ENCODE measurements around the genes GTF2F2, ERICH6B and RUBCNL.

GRCh38 chr13:45120098-45121130 is at the start of gene GTF2F2:
Gene GTF2F2 (plus strand): TSS chr13:45120510.
- PRO-cap, result bidirectional peak, plus-strand start at chr13:45120505, minus-strand start at chr13:45120379; bidirectional peak, plus-strand start at chr13:45120924, minus-strand start at chr13:45120710
- RRBS, 2 experiments, result 2% methylated on average over 16 of the region's 54 CpGs

GRCh38 chr13:45143548-45143915 is 23.2 kb downstream of the GTF2F2 start:
- PRO-cap, result no peak
- RRBS, 2 experiments, result no CpG with 5 or more reads among the region's 5 CpGs

DNA sequence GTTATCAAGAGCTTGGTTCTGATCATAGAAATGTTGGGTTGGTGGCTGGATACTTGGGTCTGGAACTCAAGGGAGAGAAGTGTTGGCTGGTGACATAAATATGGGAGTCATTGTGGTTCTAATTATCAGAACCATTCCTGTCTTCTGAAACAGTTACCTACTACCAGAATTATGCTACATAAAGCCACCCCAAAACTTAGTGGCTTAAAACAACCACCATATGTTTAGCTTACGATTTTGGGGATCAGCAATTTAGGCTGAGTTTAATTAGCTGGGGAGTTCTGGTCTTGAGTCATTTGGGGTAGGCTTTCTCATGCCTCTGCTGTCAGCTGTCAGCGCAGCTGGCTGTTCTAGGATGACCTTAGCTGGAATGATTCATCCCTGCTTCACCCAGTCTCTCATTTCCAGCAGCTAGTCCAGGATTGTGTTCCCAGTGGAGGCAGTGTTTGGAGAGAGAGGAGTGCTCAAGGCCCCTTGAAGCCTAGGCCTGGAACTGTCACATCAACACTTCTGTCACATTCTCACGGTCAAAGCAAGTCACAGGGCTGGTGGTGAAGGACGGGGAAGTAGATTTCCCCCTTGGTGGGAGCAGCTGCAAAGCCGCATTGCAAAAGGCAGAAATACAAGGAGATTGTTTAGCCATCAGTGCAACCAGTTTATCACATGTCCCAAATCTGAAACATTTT is 15.3 kb downstream of the TPT1 start:
- PRO-cap, result no peak
- RRBS, 2 experiments, result no CpG with 5 or more reads among the region's 5 CpGs

GRCh38 chr13:45615139-45616140 is at the start of gene ERICH6B:
Gene ERICH6B (minus strand): TSS chr13:45615739.
- PRO-cap, result no peak
- RRBS, 2 experiments, result no CpG with 5 or more reads among the region's 34 CpGs

GRCh38 chr13:45669455-45669970 is 32.6 kb upstream of the CBY2 start:
- PRO-cap, result bidirectional peak, plus-strand start at chr13:45669832, minus-strand start at chr13:45669616; unidirectional peak, plus-strand start at chr13:45669832
- RRBS, 2 experiments, result no CpG with 5 or more reads among the region's 15 CpGs

GRCh38 chr13:46100211-46100989 is 4.4 kb downstream of the CPB2 start:
- PRO-cap, result no peak
- RRBS, 2 experiments, result no CpG with 5 or more reads among the region's 4 CpGs

DNA sequence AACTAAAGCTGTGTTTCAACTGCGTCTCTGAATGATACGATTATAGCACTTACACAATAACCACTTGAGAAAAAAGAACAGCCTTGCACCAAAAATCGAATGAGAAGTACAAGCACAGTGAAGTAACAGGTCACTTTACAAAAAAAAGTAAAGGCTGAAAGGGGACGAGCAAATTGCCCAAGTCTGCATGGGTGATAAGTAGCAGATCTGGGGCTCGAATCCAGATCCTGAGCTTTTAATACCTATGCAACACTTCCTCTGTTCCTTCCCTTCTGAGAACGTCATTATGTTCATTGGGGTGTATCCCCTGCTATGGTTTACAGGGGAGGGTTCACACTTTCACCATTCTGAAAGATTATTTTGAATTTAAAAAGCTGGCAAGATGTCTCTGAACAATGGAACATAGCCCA is 3.3 kb downstream of the CPB2 start:
- PRO-cap, result no peak
- RRBS, 2 experiments, result no CpG with 5 or more reads among the region's 6 CpGs

- PRO-cap, result no peak
- RRBS, 2 experiments, result no CpG with 5 or more reads among the region's 6 CpGs
Measured at GRCh38 chr13:46158483-46159179, 23.3 kb downstream of the LCP1 start.

- PRO-cap, result no peak
Measured at GRCh38 chr13:46341363-46341779, 45.7 kb downstream of the RUBCNL start.

GRCh38 chr13:46359801-46360232 is 27.2 kb downstream of the RUBCNL start:
- PRO-cap, result no peak
- RRBS, 2 experiments, result no CpG with 5 or more reads among the region's 2 CpGs

DNA sequence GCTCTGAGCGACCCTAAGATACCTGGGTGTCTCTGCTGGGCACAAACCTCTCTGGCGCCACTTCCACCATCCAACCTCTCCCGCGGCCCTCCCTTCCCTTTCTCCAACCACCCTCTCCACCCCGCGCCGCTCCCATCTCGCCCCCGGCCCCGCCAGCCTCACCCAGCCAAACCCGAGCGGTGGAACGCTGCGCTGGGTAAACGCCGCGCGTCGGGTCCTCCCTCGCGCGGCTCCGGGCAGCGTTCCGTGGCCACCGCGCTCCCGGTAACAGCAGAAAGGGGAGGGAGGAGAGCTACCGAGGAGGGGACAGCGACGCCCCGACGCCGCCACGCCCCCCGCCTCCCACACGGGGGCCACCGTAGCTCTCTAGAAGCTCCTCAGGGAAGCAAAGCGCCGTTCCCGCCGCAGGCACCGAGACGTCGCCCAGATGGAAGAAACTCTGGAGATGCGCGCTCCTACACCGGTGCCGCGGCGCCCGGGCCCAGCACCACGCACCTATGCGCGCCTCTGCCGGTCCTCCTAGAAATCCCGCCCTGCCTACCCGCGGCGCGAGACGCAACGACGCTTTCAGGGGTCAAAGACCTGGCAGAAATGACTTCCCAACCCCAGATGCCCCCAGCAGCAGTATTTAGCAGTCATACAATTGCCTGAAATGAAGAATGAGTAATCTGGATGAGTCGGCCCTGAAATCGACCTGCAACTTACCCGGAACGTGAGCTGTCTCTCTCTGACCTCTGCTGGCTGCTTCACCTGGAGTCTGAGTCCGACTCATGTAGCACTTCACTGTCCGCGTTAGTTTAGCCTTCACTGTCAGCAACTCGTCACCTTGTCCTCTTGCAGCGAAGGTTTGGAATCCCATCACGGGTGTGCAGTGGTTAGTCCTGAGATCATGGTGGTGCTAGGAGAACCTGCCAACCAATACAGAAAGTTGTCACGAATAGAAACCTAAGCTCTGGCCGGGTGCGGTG is at the start of gene RUBCNL:
Gene RUBCNL (minus strand): TSS at position 281 of the 968 bp plus-strand sequence.
- PRO-cap, result bidirectional peak, plus-strand start at position 273 of the sequence, minus-strand start at position 281 of the sequence; bidirectional peak, plus-strand start at position 425 of the sequence, minus-strand start at position 429 of the sequence
- RRBS, 2 experiments, result 1% methylated on average over 13 of the region's 77 CpGs

DNA sequence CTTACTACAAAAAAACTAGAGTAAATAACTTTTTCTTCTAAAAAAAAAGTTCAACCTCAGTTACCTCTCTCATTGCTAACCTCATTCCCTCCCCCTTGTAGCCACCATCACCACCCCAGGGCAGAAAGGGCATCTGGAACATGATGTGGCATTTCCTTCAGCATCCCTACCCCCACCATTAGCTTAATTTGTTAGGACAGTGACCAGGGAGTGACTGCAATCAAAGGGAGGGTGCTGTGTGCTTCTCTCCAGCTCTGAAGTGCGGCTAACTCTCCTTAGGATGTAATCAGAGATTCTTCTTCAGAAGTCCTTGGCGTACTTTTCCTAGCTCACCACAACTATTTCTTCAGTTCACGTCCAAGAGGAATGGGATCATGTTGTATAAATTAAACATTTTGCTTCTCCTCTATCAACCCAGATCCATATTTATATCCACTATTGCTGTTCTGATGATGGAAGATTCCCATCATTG is 17.2 kb upstream of the RUBCNL start:
- PRO-cap, result no peak
- RRBS, 2 experiments, result no CpG with 5 or more reads among the region's 3 CpGs

GRCh38 chr13:46490805-46491093 is 62.2 kb upstream of the LRCH1 start:
- PRO-cap, result no peak
- RRBS, 2 experiments, result no CpG with 5 or more reads among the region's 14 CpGs

GRCh38 chr13:46520148-46520557 is 32.8 kb upstream of the LRCH1 start:
- PRO-cap, result no peak
- RRBS, 2 experiments, result no CpG with 5 or more reads among the region's 2 CpGs

GRCh38 chr13:46595084-46595509 is 42.1 kb downstream of the LRCH1 start:
- PRO-cap, result no peak
- RRBS, 2 experiments, result no CpG with 5 or more reads among the region's 5 CpGs

- PRO-cap, result no peak
- RRBS, 2 experiments, result no CpG with 5 or more reads among the region's 6 CpGs
Measured at GRCh38 chr13:46598332-46598912, 45.5 kb downstream of the LRCH1 start.

DNA sequence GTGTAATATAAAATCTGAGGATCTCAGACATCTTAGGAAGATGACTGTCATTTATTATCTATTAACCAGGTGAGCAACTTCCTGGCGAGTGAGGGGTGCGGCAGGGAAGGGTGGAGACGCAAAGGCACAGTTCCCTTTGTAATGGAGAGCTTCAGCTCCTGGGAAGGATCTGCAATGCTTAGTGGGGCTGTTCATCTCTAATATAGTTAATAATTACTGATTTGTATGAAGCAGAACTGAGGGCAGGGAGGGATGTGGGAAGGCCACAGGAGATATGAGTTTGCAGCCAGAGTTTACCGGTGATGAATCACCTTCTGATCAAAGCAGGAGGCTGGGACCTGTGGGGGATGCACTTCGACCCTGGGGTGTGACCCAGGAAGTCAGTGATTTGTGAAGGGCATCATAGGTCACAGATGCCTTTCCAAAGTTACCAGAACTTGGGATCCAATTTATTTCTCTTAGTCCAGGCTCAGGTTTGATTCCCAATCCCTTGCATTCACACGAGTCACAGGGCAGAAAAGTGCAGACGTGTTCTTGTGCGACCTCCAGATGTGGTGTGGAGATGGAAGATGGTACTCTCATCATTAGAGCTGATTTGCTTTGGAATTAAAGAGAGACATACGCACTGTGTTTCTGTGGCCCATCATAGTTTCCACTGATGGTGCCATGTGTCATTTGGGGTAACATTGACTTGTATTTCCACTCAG is 54.9 kb downstream of the LRCH1 start:
- PRO-cap, result no peak
- RRBS, 2 experiments, result no CpG with 5 or more reads among the region's 9 CpGs

DNA sequence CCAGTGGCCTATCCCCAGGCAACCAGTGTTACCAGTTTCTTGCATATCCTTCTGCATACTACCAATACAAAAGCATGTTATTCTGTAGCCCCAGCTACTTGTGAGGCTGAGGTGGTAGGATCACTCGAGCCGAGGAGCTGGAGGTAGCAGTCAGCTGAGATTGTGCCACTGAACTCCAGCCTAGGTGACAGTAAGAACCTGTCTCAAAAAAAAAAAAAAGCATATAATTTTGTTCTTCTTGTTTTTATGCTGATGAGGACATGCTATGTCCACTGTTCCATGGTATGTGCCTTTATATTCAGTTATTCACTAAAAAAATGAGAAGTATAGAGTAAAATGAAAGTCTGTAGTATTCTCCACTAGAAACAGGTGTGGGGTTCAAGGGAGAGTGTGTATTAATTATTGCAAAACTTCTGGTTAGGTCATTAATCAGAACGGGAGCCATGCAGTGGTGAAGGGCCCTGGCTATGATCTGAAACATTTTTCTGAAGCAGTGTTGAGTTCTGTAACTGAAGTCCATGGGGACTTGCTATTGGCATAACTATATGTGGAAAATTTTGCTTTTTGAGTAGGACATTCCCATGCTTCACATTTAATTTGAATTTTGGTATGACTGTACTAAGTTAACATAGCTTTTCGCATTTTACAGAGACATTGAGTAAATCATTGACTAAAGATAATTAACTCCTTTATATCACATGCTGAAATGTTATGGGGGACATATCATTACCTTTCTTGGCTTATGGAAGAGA is 67.4 kb downstream of the LRCH1 start:
- PRO-cap, result no peak
- RRBS, 2 experiments, result no CpG with 5 or more reads among the region's 4 CpGs

- PRO-cap, result no peak
- RRBS, 2 experiments, result no CpG with 5 or more reads among the region's 4 CpGs
Measured at GRCh38 chr13:46648146-46648617, 95.2 kb downstream of the LRCH1 start.

DNA sequence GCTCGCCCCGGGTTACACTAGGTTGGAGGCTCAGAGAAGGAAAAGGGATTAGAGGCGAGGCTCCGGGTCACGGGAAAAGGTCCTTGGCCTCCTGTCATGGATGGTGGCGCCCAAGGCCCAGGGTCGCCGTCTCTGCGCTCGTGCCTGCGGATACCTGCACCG is 229 bp downstream of the ESD start:
- PRO-cap, result bidirectional peak, plus-strand start at position 75 of the sequence, minus-strand start at position 134 of the sequence
- RRBS, 2 experiments, result 11% methylated on average over 1 of the region's 12 CpGs; no CpG with 5 or more reads in 1 of the 2 experiments

All from HEK293 (cell line).